Hematopoietic multipotent progenitor cell (in vitro differentiated cells): Measurements from ENCODE around the genes CRACR2A and C12orf4.

DNA sequence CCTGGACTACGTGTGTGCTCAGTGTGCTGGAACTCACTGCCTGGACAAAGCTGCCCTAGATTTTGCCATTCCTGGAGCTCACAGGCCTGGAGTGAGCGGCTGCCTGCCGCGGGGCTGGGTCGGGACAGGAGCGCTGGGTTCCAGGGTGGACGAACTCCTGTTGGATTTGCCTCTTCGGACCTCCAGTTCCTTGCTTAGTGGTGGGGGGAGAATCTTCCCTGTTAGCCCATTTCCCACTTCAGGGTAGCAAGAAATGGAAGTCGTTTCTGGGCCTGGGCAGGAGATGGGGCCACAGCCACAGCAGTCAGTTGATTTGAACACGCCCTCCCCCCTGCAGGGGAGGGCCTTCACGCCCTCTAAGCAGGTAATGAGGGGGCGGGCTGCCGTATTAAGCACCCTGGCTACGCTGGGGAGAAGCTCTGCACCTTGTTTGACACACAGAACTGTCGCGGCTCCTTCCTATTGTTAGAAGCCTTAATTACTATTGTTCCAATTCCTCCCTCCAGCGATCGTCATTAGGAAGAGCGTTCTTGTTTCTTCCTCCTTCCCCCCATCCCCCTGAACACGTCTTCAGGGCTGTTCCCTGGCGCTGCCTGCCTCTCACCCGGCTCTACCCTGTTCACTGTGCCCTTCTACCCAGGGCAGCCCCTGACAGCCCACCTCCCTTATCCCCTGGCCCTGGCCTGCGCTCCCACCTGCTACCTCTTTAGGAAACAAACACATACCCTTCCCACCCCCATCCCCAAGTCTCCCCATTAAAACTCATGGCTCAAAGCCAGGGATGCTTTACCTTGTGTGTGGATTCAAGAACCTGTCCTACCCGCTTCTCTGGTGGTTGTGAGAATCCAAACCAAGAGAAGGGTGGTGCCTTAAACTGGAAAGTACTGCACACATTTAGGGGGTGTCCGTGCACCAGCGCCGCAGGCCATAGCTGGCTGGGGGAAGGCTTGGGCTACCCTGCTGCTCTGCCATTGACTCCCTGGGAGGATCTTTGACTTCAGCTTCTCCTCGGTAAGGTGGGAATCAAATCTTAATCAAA is 137.5 kb downstream of the TSPAN9 start:
- CAGE, long polyA plus RNA = no peak

- CAGE, long polyA plus RNA = no peak
These were observed 141.8 kb downstream of the TSPAN9 start for GRCh38 chr12:3218860-3219536.

DNA sequence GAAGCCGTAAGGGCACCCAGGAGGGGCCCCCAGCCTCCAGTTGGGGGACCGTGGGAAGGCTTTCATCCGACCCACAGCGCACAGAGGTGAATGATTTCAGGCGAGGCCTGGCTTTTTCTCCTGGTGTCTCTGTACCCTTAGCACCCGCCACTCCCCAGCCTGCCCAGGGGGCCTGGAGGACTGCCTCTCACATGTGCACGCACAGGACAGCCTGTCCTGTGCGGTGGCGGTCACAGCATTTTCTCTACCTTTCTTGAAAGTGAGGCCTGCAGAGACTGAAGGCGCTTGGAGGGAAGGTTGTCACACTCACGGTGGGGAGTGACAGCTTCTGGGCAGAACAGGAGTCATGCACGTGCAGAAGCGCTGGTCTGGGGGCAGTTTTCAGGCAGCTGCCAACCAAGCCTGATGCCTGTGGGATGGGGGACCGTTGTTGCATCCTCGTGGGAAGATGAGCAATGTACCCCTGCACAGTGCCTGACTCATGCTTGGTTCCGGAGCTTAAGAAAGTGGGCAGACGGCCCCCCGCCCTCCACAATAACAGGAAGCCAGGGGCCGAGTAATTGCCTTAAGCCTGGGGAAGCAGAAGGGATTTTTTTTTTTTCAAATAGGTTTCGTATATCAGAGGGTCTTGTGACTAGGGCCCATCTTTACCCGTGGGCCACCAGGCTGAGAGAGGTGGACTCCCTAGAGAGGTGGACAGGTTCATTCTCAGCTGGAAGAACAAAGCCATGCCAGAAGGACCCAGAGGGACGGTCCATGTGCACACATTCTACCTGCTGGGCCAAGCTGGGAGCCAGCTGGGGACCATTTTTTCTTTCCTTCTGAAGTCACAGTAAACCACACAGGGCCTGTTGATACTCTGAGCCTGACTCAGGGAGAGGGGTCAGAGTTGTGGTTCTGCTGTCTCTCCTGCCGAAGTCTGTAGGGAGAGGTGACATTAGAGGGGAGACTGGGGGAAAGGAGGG is 148.3 kb downstream of the TSPAN9 start:
- CAGE, long polyA plus RNA = no peak

GRCh38 chr12:3239036-3239540 is 161.9 kb downstream of the TSPAN9 start:
- CAGE, long polyA plus RNA = no peak

GRCh38 chr12:3250425-3251056 is 173.4 kb downstream of the TSPAN9 start:
- CAGE, long polyA plus RNA = no peak

GRCh38 chr12:3304377-3305414 is 186.3 kb upstream of the PRMT8 start:
- CAGE, long polyA plus RNA = no peak

DNA sequence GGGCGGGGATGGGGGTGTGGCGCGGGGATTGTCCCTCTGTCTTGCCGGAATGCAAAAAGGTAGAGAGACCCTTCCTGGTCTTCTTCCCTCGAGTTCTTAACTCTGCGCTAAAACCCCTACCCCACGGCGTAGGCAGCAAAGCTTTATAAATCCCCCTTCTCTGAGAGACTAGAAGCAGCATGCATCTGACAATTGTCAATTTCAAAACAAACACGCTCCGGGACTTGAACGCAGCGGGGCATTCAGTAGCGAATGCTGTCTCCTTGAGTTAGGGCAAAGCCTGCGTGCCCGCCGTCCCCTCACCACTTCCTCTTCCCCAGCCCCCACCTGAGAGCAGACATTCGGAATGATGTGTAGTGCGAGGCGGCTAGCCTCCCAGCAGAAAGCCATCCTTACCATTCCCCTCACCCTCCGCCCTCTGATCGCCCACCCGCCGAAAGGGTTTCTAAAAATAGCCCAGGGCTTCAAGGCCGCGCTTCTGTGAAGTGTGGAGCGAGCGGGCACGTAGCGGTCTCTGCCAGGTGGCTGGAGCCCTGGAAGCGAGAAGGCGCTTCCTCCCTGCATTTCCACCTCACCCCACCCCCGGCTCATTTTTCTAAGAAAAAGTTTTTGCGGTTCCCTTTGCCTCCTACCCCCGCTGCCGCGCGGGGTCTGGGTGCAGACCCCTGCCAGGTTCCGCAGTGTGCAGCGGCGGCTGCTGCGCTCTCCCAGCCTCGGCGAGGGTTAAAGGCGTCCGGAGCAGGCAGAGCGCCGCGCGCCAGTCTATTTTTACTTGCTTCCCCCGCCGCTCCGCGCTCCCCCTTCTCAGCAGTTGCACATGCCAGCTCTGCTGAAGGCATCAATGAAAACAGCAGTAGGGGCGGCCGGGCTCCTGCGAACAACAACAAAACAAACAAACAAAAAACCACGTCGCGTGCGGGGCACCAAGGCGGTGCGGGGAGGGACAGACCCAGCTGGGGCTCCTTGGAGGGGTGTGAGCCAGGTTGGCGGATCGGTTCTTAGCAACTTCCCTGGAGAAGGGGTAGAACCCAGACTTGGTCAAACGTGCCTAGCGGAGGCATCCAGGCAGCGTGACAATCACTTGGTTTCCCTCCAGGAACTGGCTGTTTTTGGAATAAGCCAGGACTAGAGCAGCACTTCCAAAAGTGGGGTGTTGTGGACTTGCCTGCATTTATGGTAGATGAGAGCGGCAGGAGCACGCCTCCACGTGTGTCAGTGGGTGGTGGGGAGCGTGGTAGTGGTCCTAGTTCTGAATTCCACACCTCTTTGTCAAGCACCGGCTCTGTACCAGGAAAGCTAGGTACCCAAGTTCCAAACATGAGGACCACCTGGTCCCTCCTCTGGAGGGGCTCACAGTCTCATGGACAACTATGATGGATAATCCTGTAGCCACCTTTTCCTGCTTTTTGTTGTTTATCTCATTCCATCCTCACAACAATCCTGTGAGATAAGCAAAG is 2.4 kb downstream of the PRMT8 start:
- CAGE, long polyA plus RNA = no peak

DNA sequence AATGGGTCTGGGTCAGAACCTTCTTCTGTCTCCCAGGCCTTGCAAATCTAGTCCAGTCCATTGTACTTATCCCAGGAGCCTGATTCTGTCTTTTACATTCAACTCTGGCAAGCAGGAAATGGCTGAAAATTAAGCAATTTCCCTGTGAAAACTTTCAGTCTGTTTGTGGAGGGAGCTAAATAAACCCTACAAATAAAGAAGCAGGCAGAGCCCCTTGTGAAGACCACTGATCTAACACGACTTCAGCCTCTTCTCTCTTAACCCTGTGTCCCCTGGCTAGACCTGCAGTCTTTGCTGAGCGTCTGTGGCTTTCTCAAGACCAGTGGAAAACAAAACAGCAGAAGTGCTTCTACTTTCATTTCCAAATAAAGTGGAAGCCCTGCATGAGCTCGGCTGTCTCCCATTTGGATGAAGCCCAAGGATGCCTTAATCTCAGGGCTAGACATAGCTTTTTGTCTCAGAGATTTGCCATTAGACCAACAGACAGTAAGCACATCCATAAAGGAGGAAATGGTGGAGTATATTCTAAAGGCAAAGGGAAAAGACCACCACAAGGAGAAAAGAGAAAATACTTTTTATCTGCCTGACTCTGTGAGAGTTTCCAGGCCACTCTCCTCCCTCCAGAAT is 48.2 kb downstream of the CRACR2A start:
- CAGE, long polyA plus RNA = no peak

DNA sequence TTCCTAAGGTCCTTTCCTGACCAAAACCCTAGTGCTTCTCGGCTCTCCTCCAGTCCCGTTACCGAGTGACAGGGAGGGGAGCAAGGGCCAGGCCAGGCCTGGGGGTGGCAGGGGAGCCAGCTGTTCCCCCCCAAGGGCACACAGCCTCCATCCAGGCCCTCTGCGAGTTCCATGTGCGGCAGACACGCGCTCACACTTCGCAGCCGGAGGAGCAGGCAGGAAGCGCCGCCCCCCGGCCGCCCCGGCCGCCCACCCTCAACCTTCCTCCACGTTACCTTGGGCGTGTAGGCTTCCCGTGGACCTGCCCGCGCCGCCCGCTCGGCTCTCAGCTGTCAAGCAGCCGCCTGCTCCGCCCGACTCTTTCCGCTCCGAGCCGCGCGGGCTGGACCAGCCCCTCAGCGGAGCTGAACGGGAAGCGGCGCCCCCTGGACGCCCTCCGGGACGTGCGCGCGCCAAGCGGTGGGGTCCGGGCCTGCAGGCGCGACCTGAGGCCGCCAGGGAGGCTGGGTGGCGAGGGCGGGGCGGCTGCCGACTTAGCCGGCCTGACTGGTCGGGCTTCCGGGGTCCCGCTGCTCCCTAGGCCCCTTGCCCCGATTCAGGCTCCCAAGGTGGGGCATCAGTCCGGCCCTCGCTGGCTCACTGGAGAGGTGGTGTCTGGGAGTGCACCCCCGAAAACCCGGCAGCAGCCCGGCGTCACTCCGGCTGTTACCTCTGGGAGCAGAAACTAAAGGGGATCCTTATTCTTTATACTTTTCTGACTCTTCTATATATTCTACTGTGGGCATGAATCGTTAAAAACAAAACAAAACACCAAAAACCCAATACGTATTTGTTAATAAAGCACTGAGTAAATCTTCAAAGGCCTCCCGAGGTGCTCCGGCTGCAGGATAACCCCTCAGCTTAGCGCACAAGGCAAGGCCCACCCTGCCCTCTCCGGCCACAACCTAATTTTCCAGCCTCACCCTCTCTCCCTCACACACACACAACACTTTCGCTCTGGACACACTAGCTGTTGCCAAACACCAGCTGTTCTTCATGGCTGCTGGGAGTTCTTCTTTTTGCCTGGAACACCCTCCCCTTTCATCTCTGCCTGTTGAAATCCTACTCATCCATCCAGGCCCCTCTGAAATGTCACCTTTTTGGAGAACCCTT is at the start of gene CRACR2A:
Gene CRACR2A (minus strand): TSS at position 370 of the 1,152 bp plus-strand sequence.
- CAGE, long polyA plus RNA = no peak

DNA sequence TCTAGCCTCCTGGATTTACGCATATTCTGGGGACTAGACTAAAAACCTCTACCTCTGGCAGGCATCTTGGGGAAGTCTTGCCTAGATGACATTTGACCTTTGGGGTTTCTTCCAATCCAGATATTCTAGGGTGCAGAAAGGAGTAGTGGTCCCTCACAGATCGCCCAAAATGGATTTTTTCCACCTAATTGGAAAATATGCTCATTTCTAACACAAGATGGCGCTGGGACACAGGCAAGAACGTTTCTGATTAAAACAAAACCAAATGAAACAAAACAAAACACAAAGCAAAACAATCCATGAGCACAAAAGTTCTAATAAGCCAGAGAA is 12.2 kb upstream of the PARP11 start:
- CAGE, long polyA plus RNA = no peak

DNA sequence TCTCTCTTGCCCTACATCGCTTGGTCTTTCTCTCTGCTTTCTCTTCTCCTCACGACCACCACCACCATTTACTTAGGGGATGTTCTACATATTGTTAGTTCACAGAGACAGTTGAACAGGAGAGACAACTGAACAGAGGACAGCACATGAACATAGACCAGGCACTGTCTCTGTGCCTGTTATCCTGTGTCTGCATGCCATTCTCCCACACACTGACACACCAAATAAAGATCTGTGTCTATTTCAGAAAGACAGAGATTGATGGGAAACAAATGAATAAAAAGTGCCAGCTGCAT is 77.5 kb upstream of the PARP11 start:
- CAGE, long polyA plus RNA = no peak

GRCh38 chr12:4272140-4272984 is 1.2 kb upstream of the CCND2 start:
- CAGE, long polyA plus RNA = no peak

- CAGE, long polyA plus RNA = no peak
These were observed 3.6 kb downstream of the CCND2 start for GRCh38 chr12:4276790-4277895.

- CAGE, long polyA plus RNA = no peak
These were observed 12.8 kb upstream of the FGF23 start for GRCh38 chr12:4392126-4392877.

DNA sequence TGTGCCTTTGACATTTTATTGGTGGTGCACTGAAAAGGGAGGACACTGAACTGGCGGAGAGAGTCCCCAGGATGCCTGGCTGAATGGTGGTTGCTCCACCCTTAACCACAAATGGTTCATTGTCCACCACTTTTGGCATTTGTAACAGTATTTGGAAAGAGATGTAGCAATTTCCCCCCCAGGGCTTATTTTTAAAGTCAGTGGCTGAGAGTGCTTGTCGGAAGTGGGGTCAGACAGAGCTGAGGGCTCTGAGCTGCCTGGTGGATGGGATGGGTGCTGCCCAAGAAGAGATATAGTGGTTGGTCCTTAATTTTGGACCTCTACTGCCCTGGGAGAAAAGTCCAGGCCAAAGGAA is 31.5 kb upstream of the FGF6 start:
- CAGE, long polyA plus RNA = no peak

DNA sequence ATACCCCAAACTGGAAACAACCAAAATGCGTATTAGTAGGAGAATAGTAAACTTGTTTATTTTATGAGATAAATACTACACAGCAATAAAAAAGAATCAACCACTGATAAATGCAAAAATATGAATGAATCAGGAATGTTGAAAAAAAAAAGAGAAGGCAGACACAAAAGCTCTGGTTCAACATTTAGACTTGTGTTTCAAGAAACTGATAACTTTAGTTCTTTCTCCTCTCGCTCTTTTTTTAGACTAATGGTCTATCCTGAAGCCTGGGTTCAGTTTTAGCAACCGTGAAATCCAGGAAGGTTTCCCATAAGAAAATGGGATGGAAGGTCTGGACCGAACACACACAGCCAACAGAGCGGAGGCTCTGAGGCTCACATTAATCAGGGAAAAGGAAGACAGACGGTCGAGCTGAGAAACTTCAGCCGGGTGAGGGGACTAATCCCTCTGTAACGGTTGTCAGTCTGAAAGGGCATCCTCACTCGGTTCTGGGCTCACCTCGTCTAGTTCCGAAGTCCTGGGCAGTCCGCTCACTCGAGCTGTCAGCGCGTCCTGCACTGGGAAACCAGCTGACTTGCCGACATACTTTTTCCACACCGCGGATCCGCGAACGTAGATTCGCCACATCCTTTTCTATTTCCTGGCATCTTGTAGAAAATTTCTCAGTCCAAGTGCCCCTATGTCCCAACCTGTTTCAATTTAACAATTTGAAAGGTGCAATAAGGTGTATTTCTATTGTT is at the start of gene C12orf4:
Gene C12orf4 (minus strand): TSS at position 559 of the 740 bp plus-strand sequence.
- CAGE, long polyA plus RNA = start-site peak on the minus strand centred at position 565 of the sequence, 23 bp wide, 37 reads

DNA sequence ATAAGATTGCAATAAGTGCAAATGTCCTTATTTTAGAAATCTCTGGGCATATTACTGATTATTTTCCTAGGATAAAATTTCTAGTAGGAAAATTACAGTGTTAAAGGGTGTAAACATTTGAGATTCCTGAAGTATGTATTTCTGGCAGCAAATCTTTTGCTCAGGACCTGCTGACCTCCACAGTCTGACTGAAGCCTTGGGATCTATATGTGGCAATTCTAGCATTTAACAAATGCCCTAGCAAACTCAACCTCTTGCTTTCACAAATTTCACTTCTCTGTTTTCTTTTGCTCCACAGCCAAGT is 5.3 kb upstream of the DYRK4 start:
- CAGE, long polyA plus RNA = no peak

DNA sequence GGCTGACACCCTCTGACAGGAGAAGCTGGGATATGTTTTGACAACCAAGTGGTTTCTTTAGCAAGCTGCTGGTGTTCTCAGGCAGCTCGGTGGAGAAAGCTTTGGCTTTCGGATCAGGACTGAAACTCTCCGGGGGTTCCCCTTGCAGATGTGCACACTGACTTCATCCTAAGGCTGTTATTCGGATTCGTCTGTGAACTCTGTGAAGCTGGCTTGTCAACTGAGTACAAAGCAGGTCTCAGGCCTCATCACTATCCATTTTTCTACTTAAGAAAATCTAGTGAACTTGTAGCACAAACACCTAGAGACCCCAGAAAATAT is 15.8 kb downstream of the KCNA5 start:
- CAGE, long polyA plus RNA = no peak

GRCh38 chr12:5080936-5081443 is 37.3 kb downstream of the KCNA5 start:
- CAGE, long polyA plus RNA = no peak

DNA sequence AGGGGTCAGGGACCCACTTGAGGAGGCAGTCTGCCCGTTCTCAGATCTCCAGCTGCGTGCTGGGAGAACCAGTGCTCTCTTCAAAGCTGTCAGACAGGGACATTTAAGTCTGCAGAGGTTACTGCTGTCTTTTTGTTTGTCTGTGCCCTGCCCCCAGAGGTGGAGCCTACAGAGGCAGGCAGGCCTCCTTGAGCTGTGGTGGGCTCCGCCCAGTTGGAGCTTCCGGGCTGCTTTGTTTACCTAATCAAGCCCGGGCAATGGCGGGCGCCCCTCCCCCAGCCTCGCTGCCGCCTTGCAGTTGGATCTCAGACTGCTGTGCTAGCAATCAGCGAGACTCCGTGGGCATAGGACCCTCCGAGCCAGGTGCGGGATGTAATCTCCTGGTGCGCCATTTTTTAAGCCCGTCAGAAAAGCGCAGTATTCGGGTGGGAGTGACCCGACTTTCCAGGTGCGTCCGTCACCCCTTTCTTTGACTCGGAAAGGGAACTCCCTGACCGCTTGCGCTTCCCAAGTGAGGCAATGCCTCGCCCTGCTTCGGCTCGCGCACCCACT is 141.6 kb upstream of the NTF3 start:
- CAGE, long polyA plus RNA = no peak